Measurements from ENCODE around the genes TJAP1 and MRPL14.

DNA sequence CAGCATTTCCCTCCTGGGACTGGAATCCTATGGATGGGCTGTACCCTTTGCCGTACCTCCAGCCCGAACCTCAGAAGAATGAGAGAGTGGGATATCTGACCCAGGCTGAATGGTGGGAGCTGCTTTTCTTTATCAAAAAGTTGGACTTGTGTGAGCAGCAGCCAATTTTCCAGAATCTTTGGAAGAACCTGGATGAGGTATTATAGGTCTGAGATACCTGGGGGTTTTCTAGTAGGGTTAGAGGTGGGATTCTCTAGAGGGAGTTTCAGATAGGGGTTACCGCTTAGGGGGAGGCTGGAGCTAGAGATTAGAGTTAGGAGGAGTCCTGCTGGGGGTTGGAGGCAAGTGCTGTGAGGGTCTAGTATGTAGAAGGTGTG is 5.2 kb downstream of the CUL9 start:
- RRBS, result no CpG with 5 or more reads among the region's 3 CpGs

- RRBS, result 4% methylated on average over 10 of the region's 41 CpGs
Observed at GRCh38 chr6:43247171-43247869, 4.0 kb downstream of the TTBK1 start.

DNA sequence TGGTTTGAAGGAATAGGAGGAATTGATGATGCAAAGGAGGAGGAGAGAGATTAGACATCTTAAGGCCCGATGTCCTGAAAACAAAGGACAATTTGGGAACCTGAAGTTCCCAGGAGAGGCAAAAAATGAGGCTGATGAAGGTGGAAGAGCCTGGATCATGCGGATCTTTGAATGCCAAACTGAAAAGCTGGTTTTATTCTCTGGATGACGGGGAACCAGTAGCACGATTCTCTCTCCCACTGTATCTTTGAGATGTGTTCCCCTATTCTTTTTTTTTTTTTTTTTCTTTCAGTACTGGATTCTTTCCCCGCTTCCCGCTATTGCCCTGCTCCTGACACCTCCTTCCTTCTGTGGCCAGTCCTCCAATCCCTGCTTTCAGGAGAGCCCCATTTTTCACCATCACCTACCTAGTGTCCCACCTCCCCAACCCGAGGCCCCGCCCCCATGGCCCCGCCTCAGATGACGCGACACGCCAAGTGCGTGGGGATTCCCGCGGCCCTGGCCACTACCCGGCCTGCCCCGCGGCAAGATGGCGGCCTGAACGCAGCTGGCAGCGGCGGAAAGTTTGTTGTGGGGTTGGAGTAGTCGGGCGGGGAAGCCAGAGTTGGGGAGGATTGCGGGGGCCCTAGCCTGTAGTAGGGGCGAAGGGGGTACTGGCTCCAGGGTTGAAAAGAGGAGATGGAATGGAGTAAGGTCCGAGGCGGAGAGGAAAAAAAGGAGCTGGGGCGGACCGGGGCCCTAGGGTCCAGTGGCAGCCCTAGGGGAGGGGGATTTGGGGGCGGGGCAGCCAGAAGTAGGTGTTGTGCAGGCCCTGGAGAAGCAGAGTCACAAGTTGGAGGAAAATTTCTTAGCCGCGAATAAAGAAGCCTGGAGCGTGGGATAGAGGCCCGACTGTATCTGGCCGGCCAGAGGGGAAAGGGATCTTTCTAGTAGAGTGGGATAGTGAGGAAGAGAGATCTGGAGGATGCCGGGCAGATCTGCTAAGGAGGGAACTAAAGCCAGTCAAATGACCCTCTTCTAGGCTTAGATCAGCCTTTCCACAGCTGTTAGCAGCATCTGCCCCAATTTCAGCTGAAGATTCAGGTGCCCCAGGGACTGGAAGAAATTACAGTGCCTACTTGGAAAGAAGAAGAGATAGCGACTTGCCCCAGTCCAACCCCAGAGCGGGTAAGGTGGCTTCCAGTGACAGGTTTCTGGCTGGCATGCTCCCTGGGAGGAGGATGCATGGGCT is at the start of gene TJAP1:
Gene TJAP1 (plus strand): TSS at position 505 of the 1,231 bp plus-strand sequence.
- RRBS, result no CpG with 5 or more reads among the region's 39 CpGs

DNA sequence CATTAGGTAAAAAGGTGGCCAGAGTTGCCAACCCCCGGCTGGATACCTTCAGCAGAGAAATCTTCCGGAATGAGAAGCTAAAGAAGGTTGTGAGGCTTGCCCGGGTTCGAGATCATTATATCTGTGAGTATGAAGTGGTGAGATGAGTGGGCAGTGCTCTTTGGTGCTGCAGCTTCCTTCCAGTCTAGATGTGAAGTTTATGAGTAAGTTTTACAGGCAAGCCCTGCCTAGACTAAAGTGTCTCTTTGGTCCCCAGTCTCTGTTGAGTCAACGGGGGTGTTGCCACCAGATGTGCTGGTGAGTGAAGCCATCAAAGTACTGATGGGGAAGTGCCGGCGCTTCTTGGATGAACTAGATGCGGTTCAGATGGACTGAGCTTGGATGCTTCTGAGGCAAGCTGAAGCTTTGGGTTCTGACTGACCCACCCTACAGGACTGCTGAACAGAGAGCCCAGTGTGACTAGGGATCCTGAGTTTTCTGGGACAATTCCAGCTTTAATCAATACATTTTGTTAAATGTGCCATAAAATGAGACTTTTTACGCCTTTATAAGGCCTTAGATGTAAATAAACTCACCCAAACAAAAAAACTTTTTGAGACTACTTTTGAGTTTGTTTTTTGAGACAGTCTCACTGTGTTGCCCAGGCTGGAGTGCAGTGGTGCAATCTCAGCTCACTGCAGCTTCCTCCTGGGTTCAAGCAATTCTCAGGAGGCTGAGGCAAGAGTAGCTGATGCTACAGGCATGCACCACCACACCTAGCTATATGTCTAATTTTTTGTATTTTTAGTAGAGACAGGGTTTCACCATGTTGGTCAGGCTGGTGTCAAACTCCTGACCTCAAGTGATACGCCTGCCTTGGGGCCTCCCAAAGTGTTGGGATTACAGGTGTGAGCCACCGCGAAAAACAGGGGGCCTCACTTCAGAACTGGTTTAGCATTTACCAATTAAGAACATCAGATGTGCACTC is 4.3 kb downstream of the POLR1C start:
- RRBS, result no CpG with 5 or more reads among the region's 12 CpGs

GRCh38 chr6:43613273-43614269 is 15.5 kb downstream of the GTPBP2 start:
- RRBS, result no CpG with 5 or more reads among the region's 7 CpGs

DNA sequence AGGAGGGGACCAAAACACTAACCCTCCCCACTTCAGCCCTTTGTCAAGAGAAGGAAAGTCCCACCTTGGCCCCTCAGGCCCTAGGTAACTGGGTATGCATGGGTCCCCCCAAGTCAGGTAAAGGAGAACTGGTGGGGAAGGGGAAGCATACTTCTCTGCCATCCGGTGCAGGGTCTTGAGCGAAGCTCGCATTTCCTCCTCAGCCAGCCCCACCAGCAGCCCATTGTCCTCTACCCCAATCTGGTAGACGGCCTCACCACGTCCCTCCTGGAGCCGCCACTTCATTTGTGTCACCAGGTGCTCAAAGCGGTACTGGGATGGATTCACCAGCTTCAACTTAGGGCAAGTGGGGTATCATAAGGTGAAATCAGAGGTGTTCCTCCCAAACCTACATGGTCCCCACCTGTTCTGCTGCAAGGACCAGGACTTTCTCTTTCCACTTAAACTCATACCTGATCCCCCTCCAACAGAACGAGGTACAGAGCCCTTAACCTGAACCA is 2.9 kb downstream of the GTPBP2 start:
- RRBS, result no CpG with 5 or more reads among the region's 8 CpGs

GRCh38 chr6:43717550-43718294 is 30.1 kb upstream of the MRPS18A start:
- RRBS, result no CpG with 5 or more reads among the region's 20 CpGs

DNA sequence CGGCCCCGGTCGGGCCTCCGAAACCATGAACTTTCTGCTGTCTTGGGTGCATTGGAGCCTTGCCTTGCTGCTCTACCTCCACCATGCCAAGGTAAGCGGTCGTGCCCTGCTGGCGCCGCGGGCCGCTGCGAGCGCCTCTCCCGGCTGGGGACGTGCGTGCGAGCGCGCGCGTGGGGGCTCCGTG is 1.1 kb downstream of the VEGFA start:
- RRBS, result no CpG with 5 or more reads among the region's 21 CpGs

GRCh38 chr6:43781827-43782225 is 11.8 kb downstream of the VEGFA start:
- RRBS, result no CpG with 5 or more reads among the region's 15 CpGs

- RRBS, result no CpG with 5 or more reads among the region's 5 CpGs
Observed at GRCh38 chr6:43806345-43806807, 36.4 kb downstream of the VEGFA start.

- RRBS, result no CpG with 5 or more reads among the region's 11 CpGs
Observed at GRCh38 chr6:43809205-43810004, 39.4 kb downstream of the VEGFA start.

DNA sequence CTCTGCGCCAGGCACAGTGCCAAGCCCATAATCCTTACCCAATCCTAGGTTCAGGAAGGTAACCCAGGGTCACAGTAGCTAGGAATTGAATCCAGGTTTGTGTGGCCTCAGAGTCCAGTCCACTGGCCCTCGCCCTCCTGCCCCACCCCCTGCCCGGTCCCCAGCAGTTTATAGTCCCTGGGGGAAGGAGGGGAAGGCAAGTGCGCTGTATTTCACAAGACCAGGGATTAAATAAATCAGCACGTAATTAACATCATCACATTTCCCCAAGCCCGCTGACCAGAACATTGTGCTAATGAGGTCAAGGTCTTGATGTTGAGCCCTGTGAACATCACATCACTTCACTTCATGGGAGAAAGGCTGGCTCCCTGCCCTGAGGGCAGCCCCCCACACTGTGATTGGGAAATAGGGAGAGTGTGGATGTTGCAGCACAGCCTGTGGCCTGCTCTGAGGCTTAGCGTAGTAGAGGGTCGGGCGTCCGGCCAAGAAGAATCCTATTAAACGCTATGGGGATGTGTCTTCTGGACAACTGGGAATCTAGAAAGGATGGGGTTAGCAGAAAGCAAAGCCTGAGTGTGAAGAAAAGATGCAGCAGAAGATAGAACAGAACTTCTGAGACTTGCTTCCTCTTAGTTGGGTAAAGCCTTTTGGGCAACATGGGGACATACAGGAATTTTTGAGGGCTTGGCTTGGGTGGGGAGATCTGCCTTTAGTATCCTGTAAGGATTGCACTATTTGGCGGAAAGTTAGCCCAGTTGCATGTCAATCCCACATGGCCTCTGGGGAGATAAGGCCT is 147.5 kb downstream of the VEGFA start:
- RRBS, result no CpG with 5 or more reads among the region's 12 CpGs

GRCh38 chr6:44041419-44042106 is 85.7 kb downstream of the MRPL14 start:
- RRBS, result no CpG with 5 or more reads among the region's 9 CpGs

- RRBS, result no CpG with 5 or more reads among the region's 5 CpGs
Observed at GRCh38 chr6:44049314-44049914, 77.8 kb downstream of the MRPL14 start.

DNA sequence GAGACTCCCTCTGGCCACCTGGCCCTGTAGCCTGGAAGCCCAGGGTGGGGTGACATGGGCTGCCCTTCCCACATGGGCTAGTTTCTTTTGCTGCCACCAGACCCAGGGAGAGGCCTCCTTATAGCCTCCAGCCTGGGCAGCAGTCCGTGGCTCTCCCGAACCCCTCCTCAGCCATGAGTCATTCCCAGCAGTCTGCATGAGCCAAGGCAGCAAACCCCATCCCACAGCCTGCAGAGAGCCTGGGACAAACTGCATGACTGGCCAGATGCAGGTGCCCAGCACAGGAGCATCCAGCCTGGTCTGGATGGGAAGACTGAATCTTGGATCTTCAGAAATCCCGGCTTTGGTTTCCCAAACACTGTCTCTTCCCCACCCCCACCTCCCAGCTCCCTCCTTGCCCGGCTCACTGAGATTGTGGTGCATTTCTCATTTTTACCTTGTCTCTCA is 75.7 kb downstream of the MRPL14 start:
- RRBS, result 55% methylated on average over 2 of the region's 4 CpGs

- RRBS, result no CpG with 5 or more reads among the region's 6 CpGs
Observed at GRCh38 chr6:44060523-44060974, 66.7 kb downstream of the MRPL14 start.

DNA sequence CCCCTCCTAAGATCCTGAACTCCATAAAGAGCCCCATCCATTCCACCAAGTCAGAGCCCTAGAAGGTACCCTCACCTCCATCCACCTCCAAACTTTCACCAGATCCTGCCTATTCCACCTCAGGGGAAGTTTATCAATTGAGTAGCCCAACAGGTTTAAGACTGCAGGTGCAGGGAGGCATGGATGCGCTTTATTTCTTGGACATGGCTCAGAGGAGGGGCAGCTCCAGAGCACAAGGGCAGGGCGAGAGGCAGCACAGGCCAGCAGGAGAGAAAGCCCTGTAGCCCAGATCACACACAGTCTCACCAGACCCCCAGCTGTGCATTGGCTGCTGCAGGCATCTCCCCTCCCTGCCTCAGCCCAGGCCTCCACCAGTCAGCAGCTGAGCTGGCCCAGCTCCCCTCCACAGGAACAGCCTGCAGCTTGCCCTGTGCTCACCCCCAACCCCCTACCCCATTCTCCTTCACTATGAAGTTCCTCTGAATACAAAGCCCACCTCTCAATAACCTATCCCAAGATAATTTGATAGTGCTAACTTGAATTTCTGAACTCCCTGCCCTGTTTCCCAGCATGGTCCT is 24.8 kb downstream of the MRPL14 start:
- RRBS, result no CpG with 5 or more reads among the region's 2 CpGs

GRCh38 chr6:44119535-44120138 is 7.6 kb downstream of the MRPL14 start:
- RRBS, result no CpG with 5 or more reads among the region's 5 CpGs

DNA sequence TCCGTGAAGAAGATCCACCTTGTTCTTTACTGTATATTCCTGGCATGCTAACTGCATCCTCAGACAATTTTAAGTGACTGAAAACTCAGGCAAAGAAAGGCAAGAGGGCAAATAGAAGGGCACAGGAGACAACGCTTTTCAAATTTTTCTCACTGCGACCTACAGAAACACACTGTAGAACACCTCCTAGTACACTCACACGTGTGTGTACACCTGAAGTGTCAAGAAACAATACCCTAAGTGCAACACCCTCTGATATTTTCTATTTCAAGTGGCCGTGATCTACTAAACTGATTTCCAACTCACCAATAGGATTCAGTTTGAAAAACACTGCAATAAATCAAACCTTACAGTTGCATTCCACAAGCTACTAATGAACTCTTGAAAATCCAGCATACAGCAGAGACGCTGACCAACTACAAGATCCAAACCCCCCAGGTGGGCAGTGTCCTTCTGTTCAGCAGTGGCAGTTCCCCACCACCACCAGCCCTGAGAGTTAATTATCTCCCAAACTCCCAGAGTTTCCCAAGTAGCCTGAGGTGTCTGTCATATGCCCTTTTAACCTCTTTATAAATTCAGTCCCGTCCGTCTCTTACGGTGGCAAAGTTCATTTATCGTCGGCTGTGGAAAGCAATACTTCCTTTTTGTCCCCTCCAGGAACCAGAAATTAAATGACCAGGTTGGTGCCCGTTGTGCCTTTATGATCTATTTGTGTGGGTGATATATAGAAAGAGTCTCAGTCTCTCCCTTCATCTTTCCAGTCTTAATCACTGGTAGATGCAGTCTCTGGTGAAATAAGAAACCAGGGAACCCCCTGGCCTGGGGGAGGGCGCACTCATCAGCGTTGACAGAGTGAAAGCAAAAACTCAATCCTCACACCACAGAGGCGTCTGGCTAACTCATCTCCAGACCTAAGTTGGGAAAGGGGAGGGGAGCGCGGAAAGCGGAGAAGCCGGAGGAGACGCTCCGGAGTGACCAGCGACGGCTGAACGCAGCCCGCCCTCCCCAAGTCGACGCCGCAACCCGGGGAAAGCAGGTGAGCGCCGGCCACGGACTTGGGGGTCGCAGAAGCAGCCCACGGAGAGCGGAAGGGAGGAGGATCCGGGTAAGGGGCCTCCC is 856 bp downstream of the MRPL14 start:
- RRBS, result 2% methylated on average over 15 of the region's 36 CpGs

DNA sequence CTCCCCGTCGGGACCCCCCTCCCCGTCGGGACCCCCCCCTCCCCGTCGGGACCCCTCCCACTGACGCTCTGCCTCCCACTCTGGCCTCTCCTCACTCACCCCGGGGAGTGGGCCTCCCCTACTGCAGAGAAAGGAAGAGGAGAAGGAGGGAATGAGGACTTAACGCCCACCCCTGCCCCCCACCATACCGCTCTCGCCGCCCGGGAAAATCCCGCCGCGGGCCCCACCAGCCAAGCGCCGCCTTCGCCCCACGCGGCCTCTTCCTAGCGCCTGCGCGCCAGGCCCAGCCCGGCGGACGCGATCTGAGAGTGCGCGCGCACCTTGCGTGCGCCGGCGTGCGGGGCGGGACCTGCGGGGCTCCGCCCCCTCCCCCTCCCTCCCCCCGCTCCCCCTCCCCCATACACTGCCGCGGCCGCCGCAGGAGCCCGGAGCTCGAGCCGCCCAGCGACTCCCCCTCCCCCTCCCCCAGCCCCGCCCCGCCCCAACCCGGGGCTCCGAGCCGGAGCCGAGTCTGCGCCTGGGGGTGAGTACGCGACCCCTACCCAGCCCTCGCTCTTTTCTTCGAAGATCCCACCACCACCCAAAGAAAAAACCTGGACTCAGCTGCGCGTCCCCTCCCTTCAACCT is at the start of gene MRPL14:
Gene MRPL14 (minus strand): TSS at position 297 of the 627 bp plus-strand sequence.
- RRBS, result 1% methylated on average over 34 of the region's 61 CpGs

Data from AG04449 (cell line).